Heart right ventricle (tissue), 2 donors: ENCODE results near the gene FUBP3.

DNA sequence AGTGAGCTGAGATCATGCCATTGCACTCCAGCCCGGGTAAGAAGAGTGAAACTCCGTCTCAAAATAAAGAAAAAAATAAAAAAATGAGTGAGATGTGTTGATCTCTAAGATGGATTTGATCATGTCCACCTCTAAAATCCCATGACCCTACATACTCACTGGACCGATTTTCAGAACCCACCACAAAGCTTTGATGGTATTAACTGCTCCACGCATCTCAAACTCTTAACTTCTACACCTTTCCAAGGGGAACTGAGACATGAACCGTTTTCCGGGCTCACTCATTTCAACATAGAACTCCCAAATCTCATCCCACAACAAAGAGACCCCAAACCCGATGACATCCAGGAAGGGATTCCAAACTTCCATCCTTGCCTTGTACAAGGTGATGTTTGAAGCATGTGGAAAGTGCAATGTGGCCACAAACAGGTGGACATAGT lies 1.7 kb downstream of the TOR1A start:
- PRO-cap, 2 experiments: no peak in any of the 2 experiments

DNA sequence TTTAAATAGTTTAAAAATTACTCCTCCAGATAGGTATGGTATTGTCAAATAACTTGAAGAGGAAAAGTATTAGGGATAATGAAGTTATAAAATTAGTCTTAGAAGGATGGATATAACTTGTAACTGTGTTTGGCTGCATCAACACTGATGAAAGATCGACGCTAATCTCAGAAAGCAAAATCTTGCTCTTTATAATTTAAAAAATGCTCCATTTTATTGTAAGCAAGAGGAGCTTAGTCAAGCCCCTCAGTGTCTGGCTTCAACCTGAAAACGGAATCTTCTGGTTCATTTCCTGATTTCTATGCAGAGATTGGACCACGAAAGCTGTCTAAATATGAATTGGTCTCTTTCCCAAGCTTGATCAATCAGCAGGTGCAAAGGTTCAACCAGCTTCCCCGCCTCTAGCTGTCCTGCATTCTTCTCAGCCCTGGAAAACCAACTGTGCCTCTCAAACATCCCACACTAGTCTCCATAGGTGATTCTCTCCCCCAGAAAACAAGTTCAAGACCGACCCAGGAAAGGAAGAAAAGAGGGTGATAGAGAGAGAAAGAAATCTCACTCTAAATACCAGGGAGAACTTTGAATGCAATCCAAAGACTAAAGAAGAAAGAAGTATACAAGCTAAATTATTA lies 34.5 kb downstream of the FNBP1 start:
- PRO-cap, 2 experiments: no peak in any of the 2 experiments

- PRO-cap, 2 experiments: no peak in any of the 2 experiments
Measured at GRCh38 chr9:130111709-130112143, 58.0 kb downstream of the GPR107 start.

DNA sequence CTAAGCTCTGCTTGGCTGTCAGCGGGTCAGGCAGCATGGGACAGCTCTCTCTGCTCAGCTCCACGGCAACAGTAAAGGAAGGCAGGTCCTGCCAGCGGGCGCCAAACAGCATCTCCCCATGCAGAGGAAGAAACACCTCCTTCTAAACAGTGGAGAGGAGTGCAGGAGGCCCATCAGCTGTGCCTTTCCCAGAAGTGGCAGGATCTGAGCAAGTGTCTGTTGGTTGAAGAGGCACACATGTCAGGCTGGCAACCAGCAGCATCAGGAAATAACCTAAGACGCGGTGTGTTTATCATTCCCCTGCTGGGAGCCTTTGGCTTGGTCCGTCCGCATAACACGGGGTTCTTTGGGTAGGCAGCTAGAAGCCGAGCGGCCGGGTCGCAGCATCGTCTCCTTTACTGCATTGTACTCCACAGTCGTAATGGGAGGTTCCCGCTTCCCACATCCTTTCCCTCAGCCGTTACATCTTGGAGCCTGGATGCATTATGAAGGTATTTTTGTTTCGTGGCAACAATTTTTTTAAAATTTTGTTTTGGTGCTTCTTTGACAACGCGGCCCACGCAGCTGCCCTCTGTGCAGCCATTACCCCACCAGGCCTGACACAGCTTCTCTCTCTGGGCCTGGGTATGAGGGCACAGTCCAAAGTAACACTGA lies 42.6 kb upstream of the NCS1 start:
- PRO-cap, 2 experiments: no peak in any of the 2 experiments

- PRO-cap, 2 experiments: no peak in any of the 2 experiments
Measured at GRCh38 chr9:130140505-130141127, 31.6 kb upstream of the NCS1 start.

DNA sequence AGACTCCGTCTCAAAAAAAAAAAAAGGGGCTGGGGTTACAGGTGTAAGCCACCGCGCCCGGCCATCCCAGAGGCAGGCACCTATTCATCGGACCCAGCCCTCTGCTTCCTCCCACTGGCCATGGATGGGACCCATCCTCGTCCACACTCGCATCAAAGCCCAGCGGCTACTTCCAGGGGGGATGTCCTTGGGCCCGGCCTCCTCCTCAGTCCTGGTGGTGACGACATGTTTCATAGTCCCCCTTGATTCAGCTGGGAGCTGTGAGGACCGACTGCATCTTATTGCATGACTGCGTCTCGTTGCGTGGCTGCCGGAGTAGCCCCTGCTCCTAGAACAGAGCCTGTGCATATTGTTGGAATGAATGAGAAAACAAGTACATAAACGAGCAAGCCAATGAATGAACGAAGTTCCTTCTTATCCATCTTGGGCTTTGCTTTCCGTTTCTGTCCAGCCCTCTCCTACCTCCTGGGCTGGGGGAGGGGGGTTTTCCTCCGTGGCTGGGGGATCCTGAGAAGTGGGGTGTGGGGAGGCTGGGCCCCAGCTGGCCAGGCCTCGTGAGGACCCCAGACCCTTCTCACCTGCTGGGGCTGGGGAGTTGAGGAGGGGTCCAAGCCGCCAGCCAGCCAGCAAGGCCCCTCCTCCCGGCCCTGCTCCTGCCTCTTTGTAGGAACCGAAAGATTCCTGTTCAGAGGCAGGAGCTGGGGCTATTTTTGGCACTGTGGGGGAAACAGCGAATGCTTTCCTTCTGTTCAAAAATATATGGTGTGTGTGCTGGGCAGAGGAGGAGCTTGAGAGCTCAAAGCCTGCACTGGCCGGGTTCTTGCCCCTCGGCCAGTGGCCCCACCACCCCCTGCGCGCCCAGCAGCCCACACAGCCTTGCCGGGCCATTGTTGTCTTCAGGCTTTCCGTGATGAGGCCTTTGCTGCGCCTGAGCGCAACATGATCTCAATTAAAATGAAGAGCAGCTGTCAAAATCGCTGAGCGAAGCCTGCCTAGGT lies 13.1 kb downstream of the NCS1 start:
- PRO-cap, 2 experiments: no peak in any of the 2 experiments

GRCh38 chr9:130242520-130243510 lies 22.7 kb upstream of the HMCN2 start:
- PRO-cap, 2 experiments: no peak in any of the 2 experiments

GRCh38 chr9:130331453-130332098 lies 66.0 kb downstream of the HMCN2 start:
- PRO-cap, 2 experiments: no peak in any of the 2 experiments

DNA sequence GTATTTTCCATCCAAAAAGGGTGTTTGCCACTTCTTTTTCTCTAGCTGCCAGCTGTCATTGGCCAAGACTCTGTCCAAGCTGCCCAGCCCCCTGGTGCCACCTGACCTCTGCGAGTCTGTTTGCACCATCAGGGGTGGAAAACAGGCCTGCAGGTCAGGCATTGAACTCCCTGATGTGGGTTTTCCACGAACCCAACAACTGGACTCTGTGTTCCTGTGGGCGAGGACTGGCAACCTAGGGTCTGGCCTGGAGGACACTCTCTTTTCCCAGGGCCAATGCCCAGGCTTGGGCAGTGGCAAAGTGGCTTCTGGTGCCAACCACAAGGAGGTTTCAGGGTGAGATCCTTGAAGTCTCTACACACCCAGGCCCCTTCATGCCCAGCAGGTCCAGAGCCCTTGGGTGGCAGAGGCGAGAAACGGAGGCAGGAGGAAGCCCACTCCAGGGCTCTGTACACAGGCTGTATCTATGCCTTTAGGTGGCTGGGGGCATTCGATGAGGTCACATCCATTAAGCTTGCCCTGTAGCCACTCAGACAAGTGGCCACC lies 6.1 kb upstream of the ASS1 start:
- PRO-cap, 2 experiments: no peak in any of the 2 experiments

DNA sequence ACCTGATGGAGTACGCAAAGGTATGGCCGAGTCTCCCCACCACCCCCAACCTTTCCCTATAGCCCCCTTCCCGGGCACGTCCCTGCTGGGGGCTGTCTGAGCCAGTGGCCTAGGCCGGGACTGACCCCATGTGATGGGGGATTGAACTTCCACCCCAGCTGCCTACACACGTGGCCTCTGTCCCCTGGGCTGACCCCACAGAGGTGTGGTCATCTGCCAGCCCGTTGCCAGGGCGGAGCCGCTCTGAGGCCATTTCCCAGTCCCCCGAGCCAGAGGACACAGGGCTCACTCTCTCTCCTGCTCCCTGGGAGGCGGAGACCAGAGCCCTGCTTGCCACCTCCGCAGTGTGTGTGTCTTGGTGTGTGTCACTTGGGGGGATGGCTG lies 22.0 kb downstream of the ASS1 start:
- PRO-cap, 2 experiments: no peak in any of the 2 experiments

DNA sequence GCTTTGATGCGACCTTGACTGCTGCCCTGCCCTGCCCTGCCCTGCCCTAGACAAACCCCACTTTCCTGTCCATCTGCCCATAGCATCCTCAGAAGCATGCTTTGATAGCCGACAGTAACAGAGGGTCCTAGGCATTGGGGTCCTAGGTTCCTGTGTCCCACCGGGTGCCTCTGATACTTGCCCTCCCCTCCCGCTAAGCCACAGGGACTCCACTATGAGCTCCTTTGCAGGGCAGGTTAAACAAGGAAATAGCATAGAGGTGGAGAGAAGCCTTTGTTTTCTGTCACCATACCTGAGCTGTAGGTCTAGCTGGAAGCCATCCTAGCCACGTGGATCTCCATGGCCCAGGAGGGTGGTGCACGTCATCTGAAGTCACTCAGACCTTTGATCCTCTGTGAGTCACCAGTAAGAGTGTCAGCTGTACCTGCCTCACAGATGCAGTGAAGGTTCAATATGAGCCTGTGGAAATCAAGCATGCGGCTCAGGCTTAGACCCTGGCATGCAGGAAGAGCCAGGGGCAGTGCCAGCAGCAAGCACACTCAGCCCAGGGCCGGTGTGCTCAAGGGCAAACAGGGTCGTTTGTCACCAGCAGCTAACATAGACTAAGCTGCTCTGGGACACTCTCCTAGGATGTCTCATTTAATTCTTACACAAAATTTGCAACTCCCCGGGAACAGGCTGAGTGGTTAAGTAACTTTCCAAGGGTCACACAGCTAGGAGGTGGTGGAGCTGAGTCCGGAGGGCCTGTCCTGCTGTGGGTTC lies 55.1 kb downstream of the ASS1 start:
- PRO-cap, 2 experiments: no peak in any of the 2 experiments

DNA sequence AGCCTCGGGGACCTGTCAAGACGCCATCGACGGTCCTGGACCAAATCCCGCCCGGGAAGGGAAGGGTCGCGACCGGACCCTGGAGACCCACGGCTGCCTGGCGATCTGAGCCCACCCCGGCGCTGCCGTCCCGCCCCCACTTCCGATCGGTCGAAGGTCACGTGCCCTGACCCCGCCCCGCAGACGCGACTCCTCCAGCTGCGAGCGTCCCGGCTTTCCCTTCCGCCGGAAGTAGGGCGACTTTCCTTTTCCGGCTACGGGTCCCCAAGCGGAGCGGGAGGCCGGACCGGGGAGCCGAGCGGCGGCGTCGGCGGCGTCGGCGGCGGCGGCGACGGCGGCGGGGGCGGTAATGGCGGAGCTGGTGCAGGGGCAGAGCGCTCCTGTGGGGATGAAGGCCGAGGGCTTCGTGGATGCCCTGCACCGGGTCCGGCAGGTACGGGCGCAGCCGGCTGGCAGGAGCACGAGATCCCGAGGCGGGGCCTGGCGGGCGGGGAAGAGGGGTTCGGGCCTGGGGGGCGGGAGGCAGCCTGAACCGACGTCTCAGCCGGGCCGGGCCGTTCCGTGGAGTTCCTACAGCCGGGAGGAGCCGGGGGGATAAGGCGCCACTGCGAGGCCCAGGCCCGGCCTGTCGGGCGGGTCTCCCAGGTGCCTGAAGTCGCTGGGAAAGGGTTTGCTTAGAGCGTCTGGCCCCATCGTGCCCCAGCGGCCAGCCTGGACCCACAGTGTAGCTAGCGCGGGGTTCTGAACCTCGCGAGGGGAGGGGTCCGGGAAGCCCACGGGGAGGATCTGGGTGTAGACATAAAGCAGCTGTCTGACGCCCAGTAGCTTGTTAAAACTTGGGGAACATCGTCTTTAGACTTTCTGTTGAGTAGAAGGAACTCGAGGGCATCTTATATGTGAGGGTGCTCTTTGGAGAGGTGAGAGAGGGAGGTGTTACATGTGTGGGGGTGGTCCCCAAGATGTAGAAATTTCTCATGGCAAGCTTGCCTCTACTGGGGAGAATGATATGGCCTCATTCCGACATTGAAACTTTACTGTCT lies at the start of gene FUBP3:
TSS of gene FUBP3 (plus strand) at position 246 of the 1,040 bp plus-strand sequence.
- PRO-cap, 2 experiments: peak in 2 of 2 experiments; most common plus-strand start position 267 of the sequence (in 2); most common minus-strand start position 132 of the sequence (in 2)

GRCh38 chr9:130630550-130630923 lies 33.9 kb upstream of the PRDM12 start:
- PRO-cap, 2 experiments: no peak in any of the 2 experiments

- PRO-cap, 2 experiments: no peak in any of the 2 experiments
Measured at GRCh38 chr9:130694201-130694585, 613 bp downstream of the EXOSC2 start.

- PRO-cap, 2 experiments: no peak in any of the 2 experiments
Measured at GRCh38 chr9:130755566-130756081, 62.0 kb downstream of the EXOSC2 start.

GRCh38 chr9:130839491-130840133 lies 4.6 kb downstream of the ABL1 start:
- PRO-cap, 2 experiments: no peak in any of the 2 experiments

GRCh38 chr9:130847133-130847554 lies 12.1 kb downstream of the ABL1 start:
- PRO-cap, 2 experiments: peak in 1 of 2 experiments; most common minus-strand start chr9:130847448 (in 1)

DNA sequence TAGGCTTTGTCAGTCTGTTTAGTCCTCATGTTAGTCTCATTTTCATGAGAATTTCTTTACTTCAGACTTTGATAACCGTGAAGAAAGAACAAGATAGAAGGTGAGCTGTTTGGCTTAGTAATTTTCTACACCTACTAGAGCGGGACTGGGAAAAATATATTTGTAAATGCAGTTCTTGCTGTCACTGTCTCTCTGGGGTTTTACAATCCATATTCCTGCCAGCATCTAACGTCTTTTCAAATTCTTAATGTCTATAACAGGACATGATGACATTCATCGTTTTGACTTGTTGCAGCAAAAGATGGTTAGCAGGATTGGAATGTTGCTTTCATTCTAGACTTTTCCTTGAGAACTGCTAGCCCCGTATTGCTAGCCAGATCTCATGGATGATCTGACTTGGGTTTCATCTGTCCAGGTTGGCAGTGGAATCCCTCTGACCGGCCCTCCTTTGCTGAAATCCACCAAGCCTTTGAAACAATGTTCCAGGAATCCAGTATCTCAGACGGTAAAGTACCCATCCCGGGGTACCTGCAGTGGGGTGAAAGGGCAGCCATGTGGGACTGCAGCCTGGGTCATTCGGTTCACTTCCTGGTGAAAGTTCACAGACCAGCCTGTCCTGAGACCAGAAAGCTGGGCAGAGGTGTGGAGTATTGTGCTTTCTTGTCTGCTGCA lies 16.8 kb downstream of the QRFP start:
- PRO-cap, 2 experiments: no peak in any of the 2 experiments

DNA sequence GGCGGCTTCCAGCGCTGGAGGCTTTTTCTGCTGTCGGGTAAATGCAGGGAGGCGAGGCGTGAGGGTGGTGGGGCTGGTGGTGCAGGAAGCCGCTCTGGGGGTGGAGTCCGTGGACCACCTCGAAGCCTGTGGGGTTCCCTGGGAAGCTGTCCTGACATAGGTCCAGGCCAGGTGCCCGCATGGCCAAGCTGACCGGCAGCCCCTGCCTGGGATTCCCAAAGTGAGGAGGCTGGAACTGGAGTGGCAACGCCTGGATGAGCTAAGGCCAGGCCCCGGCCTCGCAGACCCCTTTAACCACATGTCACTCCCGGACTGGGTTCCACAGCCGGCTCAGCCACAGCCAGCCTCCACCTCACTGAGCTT lies 1.3 kb upstream of the QRFP start:
- PRO-cap, 2 experiments: no peak in any of the 2 experiments

DNA sequence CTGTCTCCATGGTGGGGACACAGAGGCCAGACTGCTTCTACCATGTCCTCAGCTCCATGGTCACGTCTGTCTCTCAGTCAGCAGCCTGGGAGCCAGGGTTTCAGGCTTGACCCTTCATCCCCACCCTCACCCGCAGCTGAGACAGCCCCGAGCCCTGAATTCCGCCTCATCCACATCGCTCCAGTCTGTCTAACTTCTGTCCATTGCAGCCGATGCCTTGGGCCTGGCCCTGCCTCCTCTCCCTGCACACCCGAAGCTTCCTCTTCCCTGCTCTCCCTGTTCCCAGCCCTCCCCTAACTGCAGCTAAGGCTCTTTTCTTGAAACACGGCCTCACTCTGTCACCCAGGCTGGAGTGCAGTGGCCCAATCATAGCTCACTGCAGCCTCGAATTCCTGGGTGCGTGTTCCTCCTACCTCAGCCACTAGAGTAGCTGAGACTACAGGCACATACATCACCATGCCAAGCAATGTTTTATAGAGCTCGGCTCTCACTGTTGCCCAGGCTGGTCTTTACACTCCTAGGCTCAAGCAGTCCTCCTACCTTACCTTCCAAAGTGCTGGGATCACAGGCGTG lies 28.3 kb downstream of the LAMC3 start:
- PRO-cap, 2 experiments: no peak in any of the 2 experiments